Measurements from ENCODE around the genes GCFC2, REG3G, LRRTM1, TCF7L1 and TMEM150A.

DNA sequence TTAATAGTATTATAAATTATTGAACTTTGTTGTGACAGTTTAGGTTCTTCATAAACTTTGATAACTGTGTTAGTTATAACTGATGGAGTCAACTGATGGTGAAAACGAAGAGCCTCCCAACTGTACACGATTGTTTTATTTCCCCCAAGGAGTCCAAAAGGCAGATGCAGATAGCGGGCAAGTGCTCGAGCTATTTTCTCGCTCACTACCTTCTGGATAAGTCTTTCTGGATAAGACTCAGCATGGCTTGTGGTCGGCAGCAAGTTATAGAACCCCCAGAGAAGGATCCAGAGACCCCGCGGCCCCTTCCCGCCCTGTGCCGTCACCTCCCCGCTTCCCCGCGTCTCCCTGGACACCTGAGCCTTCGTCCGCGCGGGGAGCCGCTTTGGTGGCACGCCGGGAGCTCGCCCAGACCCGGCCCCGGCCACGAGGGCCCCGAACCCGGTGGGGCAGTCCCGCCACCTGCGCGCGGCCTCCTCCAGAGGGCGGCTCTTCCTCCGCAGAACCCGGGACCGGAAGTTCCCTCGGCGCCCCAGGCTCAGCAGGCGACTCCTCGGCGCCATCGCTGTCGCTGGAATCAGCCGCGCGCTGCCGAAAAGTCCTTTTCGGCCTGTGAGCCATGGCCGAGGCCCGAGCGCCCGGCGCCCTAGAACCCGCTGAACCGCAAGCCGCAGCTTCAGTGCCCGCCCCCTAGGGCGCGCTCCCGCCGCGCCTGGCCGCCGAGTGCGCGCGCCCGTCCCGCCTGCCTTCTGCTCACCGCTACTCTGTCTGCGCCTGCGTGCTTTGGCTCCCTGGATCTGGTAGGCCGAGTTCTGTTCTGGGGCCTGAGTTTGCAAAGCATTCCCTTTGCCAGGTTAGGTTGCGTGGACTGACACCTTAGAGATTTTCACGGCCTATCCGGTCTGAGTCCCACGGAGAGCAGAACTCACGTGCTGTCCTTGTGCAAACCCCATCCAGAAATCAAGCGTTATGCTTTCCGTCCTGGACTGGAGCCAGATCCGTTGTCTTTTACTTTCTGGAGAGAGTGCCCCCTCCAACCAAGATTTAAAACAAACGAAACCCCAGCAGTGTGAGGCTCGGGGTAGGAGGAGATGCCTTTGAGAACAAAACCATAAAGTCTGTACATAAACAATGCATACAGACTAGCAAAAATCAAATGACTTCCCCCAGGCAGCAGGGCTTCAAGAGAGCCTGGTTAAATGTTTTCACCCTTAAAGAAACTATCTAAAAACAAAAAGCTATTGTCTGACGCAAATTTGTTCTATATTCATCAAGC lies at the start of gene GCFC2:
Gene GCFC2, minus strand, starts transcription at position 681 of the 1,276 bp plus-strand sequence.
- RRBS, result 2% methylated on average over 8 of the region's 82 CpGs

DNA sequence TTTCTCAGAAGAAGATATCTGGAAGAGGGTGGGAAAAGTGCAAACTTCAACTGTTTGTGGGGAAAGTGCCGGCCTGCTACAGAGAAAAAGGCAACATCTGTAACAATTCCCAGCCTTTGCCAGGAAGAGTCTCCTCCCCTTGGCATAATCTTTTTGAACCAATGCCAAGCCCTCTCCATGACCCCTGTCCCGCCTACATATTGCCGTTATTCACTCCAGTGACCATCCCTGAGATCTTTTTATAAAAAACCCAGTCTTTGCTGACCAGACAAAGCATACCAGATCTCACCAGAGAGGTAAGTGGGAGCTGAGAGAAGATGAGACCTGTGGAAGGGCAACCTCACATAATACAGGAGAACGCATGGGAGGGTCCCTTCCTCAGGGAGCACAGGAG lies at the start of gene REG3G:
Gene REG3G, plus strand, starts transcription at position 225 of the 394 bp plus-strand sequence.
- RRBS, result no CpG with 5 or more reads among the region's 4 CpGs

GRCh38 chr2:79631395-79631744 lies 118.5 kb downstream of the CTNNA2 start:
- RRBS, result no CpG with 5 or more reads among the region's 5 CpGs

GRCh38 chr2:80304110-80304975 lies at the start of gene LRRTM1:
Gene LRRTM1, minus strand, starts transcription at chr2:80304752.
- RRBS, result 2% methylated on average over 19 of the region's 64 CpGs

- RRBS, result no CpG with 5 or more reads among the region's 3 CpGs
Observed at GRCh38 chr2:84897933-84898903, 7.2 kb upstream of the TMSB10 start.

GRCh38 chr2:85133186-85134246 lies at the start of gene TCF7L1:
Gene TCF7L1, plus strand, starts transcription at chr2:85133392.
- RRBS, result 2% methylated on average over 62 of the region's 135 CpGs

GRCh38 chr2:85139295-85140351 lies 6.4 kb downstream of the TCF7L1 start:
- RRBS, result no CpG with 5 or more reads among the region's 7 CpGs

DNA sequence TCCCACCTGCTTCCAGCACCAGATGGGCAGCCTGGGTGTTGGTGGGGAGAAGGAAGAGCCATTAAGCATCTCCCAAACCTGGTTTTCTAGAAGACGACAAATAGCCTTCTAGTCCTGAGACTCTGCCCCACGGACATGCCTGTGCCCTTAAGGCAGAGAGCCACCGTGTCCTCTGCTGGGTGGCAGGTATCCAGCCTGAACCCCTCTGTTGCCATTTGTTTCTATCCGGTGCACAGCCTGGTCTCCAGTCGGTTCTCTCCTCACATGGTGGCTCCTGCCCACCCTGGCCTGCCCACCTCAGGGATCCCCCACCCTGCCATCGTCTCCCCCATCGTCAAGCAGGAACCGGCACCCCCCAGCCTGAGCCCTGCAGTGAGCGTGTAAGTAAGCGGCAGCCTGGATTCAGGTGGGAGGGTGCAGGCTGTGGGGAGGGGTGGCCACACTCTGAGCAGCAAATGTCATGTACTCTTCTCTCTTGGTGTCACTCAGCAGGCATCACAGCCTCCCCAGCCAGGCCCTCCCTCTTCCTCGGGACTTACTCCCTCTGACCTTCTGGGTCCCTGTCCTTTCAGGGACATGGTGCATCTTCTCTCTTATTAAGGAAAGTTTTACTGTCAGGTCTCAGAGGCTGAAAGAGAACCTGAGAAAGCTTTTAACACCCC lies 22.6 kb downstream of the TGOLN2 start:
- RRBS, result no CpG with 5 or more reads among the region's 11 CpGs

DNA sequence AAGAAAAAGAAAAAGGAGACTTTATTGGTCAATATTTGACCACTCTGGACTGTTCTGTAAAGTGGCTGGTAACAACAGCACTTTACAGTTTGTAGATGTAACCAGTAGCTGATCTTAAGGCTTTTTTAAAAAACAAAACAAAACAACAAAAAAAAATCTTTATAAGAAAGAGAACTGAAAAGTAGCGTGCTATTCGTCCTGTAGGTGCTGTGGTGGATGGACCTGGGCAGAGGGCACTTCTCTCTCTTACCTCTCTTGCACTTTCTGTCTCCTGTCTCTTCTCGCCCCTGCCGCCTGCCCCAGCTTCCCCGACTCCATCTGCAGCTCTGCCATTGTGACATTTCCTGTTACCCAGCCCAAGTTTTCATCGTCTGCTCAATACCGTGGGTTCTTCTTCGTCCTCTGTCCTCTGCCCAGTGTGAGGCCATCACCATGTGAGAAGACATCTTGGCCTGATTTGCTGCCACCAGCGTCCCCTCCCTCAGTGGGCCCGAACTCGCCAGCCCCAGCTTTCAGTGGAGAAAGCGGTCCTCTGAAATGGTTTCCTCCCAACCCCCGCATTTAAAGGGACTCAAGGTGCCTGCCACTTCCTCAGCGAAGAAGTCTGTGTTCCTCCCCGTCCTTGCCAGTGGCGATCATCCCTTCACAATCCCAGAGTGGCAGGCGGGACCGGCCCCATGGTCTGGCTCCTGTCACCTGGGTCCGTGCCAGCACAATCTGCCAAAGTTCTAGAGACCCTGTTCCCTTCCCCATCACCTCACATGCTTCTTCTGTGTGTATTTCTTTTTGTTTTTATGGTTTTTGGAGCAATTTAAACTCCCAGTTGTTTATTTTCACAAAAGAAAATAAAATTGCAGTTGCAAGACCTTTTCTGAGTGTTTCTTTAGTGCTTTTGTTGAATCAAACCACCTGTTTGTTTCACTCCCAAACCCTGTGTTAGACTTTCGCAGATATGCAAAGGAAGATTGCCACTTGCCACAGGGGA lies 18.0 kb downstream of the TGOLN2 start:
- RRBS, result no CpG with 5 or more reads among the region's 20 CpGs

- RRBS, result no CpG with 5 or more reads among the region's 17 CpGs
Observed at GRCh38 chr2:85430576-85431599, 12.4 kb downstream of the SH2D6 start.

GRCh38 chr2:85434598-85435625 lies 16.4 kb downstream of the SH2D6 start:
- RRBS, result no CpG with 5 or more reads among the region's 20 CpGs

DNA sequence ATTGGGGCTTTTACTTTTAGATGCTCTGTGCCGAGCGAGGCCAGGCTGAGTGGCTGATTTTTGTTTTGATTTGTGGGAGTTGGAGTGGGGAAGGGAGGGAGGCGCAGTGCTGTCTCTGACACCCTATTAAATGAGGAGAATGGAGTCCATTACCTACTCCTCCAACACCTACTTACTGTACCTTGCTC lies 18.6 kb downstream of the SH2D6 start:
- RRBS, result no CpG with 5 or more reads among the region's 3 CpGs

- RRBS, result no CpG with 5 or more reads among the region's 11 CpGs
Observed at GRCh38 chr2:85445403-85446771, 27.4 kb downstream of the SH2D6 start.

- RRBS, result no CpG with 5 or more reads among the region's 10 CpGs
Observed at GRCh38 chr2:85504536-85505625, 34.1 kb upstream of the MAT2A start.

DNA sequence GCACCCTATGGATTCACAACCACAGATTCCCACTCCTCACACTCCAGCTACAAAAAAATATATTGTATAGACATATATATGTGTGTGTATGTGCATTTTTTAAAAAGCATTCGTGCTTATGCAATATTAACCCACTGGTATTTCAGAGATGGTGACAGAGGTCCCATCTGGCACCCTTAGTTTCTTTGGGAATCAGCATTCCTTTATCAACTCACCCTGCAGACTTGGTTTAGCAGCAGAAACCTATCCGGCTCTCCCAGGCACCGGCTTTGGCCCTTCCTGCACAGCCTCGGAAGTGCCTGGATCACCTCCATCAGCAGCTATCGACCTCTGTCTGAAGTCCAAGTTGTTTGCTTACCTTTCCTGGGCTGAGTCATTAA lies 22.5 kb upstream of the MAT2A start:
- RRBS, result no CpG with 5 or more reads among the region's 5 CpGs

- RRBS, result no CpG with 5 or more reads among the region's 23 CpGs
Observed at GRCh38 chr2:85577720-85578784, 666 bp downstream of the VAMP8 start.

- RRBS, result 0% methylated on average over 5 of the region's 104 CpGs
Observed at GRCh38 chr2:85602076-85603268, at the start of gene TMEM150A. Gene TMEM150A, minus strand, starts transcription at chr2:85602698.

- RRBS, result no CpG with 5 or more reads among the region's 9 CpGs
Observed at GRCh38 chr2:85706411-85707062, 12.4 kb downstream of the GNLY start.

DNA sequence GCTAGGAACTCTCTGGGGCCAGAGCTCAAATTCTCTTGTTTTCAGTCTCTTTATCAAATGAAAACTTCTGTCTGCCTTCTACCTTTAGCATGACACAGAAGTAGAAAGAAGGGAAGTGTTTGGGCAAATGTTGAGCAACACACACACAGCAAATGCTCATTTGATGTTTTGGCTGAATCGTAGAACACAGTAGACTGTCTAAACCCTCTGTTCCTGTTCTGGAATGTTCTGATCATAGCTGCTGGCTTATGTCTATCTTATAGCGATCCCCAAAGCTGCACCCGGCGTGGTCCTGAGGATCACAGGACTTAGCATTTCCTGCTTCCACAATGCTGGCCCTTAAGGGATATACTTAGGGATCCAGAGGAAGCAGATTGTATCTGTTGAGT lies 15.2 kb downstream of the GNLY start:
- RRBS, result no CpG with 5 or more reads among the region's 4 CpGs

GRCh38 chr2:85710905-85711928 lies 17.1 kb downstream of the GNLY start:
- RRBS, result no CpG with 5 or more reads among the region's 21 CpGs